Metastatic Liver Carcinoma in the Adrenal Gland (tissue), 2 donors: Measurements from ENCODE around the gene HNRNPUL1.

GRCh38 chr19:40225258-40225802 lies 1.2 kb downstream of the CCNP start:
- PRO-cap, 2 experiments, result no peak in any of the 2 experiments

- PRO-cap, 2 experiments, result peak in 1 of 2 experiments; most common plus-strand start chr19:40257316 (in 1)
Measured at GRCh38 chr19:40256805-40257488, 28.2 kb downstream of the AKT2 start.

GRCh38 chr19:40322847-40323441 lies 25.3 kb downstream of the C19orf47 start:
- PRO-cap, 2 experiments, result no peak in any of the 2 experiments

DNA sequence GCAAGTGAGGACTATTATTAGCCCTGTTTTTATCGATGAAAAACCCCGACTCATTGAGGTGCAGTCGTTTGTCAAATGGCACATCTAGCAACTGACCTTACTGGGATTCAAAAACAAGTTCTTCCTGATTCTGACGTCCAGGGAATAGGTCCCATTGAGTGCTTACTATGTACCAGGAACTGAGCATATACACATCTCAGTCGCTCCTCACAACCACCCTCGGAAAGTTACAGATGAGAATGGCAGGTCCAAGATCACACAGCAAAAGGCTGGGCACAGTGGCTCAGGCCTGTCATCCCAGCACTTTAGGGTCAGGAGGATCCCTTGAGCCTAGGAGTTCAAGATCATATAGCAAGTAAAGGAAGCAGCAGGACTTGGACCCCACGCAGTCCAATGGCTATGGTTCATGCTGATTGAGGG lies 3.6 kb downstream of the C19orf47 start:
- PRO-cap, 2 experiments, result no peak in any of the 2 experiments

DNA sequence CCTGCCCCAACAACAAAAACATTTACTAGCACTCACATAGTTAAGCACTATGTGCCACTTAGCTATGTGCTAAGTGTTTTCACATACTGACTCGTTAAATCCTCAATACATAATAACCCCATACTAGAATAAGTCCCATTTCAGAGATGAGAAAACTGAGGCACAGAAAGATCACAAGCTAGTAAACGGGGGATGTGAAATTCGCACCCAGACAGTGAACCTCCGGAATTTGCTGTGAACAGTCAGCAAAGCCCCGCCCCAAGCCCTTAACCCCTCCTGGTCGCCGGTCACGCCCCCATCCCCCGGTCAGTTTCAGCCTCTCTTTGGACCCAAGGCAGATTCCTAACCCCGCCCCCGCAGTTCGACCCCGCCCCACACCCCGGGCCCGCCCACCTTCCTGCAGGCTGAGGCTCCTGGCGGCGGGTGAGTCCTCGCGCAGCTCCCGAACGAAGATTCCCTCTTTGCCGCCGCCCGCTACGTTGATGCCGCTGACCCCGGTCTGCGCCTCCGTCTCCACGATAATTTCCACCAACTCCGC lies 9.8 kb downstream of the PRX start:
- PRO-cap, 2 experiments, result peak in 2 of 2 experiments; most common plus-strand start position 402 of the sequence (in 2); most common minus-strand start position 240 of the sequence (in 1)

DNA sequence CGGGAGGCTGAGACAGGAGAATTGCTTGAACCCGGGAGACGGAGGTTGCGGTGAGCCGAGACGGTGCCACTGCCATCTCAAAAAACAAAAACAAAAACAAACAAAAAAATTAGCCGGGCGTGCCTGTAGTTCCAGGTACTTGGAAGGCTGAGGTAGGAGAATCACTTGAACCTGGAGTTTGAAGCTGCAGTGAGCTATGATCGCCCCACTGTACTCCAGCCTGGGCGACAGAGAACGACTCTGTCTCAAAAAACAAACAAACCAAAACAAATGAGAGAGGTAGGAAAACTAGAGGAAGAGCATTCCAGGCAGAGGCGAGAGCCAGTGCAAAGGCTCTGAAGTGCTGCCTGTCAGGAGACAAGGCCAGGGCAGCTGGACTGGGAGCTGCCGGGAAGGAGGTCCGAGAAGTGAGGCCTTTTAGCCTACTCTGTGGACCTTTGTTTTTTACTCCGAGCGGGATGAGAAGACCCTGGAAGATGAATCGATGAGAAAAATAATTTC lies 7.5 kb upstream of the SERTAD1 start:
- PRO-cap, 2 experiments, result peak in 2 of 2 experiments; most common plus-strand start position 302 of the sequence (in 2); most common minus-strand start position 212 of the sequence (in 1)

GRCh38 chr19:40463060-40463563 lies 2.4 kb downstream of the BLVRB start:
- PRO-cap, 2 experiments, result no peak in any of the 2 experiments

- PRO-cap, 2 experiments, result no peak in any of the 2 experiments
Measured at GRCh38 chr19:40589406-40590463, 11.4 kb upstream of the LTBP4 start.

GRCh38 chr19:40596734-40597466 lies 4.3 kb upstream of the LTBP4 start:
- PRO-cap, 2 experiments, result no peak in any of the 2 experiments

GRCh38 chr19:40663988-40664480 lies 26.4 kb downstream of the NUMBL start:
- PRO-cap, 2 experiments, result no peak in any of the 2 experiments

DNA sequence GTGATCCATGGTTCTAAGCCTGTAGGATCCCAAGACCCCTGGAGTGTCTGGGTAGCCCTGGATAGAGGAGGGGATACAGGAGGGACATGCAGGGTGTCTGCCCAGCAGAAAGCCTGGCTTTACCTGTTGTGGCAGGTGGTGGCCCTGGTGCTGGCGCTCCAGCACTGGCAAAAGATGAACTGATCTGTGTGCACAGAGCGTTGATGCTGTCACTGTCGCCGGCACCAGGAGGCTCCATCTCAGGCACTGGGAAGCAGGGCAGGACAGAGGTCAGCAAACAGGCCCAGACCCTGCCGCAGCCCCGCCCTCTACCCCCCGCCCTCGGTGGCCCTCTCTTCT lies 20.7 kb downstream of the NUMBL start:
- PRO-cap, 2 experiments, result no peak in any of the 2 experiments

- PRO-cap, 2 experiments, result no peak in any of the 2 experiments
Measured at GRCh38 chr19:40674158-40674721, 16.2 kb downstream of the NUMBL start.

DNA sequence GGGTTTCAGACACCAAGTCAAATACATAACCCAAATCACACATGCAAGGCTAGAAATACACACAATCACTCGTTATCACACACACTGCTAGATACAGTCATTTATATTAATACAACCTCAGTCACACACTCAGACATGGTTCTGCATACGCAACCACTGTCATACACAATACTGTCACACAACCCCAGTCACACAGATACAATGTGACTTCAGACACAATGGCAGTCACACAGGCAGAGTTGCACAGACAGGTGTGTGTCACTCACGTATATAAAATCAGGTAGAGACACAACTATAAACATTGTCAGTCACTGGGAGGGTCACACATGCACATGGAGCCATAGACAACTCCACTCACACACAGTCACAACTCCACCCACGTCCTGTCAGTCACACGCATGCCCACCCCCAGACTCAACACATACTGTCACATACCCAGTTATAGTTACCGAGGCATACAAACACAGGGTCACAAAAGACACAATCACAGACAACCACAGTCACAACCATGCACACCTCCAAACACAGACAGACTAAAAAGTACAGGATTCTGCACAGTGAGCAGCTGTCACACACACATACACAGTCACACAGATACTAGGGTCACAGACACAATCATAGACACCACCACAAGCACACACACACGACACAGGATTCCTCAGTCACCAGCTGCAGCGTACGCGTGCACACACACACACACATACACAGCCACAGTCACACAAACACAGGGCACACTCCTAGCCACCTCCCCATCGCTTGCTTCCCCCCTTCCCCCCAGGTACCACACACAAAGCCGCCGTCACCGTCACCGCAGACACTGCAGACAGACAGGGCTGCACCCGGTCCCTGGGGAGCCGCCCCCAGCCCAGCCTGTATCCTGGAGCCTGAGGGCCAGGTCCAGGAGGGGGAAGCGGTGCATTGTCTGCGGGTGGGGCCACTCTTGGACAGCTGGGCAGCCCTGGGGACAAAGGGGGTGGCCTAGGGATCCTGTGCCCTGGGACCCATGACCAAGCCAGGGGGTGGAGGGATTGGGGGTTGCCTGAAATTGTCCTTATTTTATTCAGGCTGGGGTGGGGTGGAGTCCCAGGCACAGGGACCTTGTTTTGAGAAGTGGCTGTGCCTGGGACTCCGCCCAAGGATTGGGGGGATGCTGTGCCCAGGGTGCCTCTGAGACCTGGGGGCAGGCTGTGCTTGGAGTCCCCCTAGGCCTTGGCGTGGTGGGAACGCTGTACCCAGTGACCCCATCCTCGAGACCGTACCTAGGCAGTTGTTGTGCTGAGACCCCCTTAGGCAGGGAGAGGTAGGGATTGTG lies 1.2 kb downstream of the NUMBL start:
- PRO-cap, 2 experiments, result no peak in any of the 2 experiments

GRCh38 chr19:40749404-40750034 lies 758 bp downstream of the ACTMAP start:
- PRO-cap, 2 experiments, result no peak in any of the 2 experiments

- PRO-cap, 2 experiments, result no peak in any of the 2 experiments
Measured at GRCh38 chr19:40800362-40800666, 1.3 kb downstream of the EGLN2 start.

DNA sequence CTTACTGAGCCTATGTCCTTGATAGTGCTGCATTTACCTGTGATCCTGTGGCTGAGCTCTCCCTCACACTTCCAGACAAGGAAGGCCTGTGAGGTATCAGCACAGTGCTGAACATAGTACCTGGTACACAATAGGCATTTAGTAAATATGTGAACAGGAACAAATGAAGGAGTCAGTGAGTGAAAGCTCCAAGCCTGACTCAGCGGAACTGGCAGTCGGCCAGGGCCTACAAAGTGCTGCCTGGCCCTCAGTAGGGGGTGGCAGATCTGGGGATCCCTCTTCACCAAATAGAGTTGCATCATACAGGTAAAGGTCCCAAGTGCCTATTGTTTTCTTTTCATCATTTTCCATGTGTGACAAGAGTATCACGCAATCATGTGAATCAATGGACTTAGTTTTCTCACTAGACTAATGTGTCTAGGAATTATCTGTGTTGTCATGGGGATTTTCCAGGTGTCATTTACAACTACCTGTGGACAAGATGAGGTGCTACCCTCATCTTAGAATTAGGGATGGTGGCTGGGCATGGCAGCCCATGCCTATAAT lies 9.2 kb downstream of the CYP2B6 start:
- PRO-cap, 2 experiments, result no peak in any of the 2 experiments

GRCh38 chr19:41135325-41136117 lies 21.3 kb downstream of the CYP2F1 start:
- PRO-cap, 2 experiments, result no peak in any of the 2 experiments

- PRO-cap, 2 experiments, result peak in 2 of 2 experiments; most common plus-strand start chr19:41264322 (in 2)
Measured at GRCh38 chr19:41264276-41264649, at the start of gene HNRNPUL1. TSS of gene HNRNPUL1 (plus strand) at chr19:41264372.

GRCh38 chr19:41267796-41268395 lies 3.7 kb downstream of the HNRNPUL1 start:
- PRO-cap, 2 experiments, result no peak in any of the 2 experiments

DNA sequence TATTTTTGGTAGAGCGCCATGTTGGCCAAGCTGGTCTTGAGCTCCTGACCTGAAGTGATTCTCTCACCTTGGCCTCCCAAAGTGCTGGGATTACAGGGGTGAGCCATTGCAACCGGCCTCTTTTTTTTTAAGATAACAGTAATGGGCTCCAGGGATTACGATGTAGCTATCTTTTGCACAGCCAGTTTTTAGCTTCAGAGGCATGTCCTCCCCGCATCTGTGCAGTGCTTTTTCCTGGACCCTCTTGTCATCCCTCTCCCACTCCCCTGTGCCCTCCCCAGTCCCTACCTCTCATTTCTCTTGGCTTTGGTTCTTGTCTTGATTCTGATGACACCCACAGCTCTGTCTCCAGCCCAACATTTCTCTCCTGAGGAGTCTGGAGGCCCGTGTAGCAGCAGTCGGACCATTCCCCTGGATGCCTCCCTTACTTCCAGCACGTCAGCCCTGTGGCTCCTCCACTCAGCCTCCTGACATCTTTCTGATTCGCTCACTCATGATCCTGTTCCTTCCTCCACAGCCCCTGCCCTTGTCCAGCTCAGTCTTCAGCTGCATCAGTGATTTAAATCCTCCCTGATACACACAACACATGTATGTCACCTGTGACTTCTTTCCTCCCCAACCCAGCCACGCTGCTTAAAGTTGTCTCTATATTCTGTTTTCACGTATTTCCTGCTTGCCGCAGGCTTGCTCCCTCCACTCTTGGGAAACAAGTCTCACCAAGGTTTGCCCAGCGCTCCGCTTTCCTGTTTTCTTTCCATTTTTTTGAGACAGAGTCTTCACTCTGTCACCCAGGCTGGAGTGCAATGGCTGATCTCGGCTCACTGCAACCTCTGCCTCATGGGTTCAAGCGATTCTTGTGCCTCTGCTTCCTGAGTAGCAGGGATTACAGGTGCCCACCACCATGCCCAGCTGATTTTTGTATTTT lies 3.2 kb downstream of the CCDC97 start:
- PRO-cap, 2 experiments, result no peak in any of the 2 experiments